SK-N-SH (cell line): ENCODE data around the genes MMD2 and CYTH3.

DNA sequence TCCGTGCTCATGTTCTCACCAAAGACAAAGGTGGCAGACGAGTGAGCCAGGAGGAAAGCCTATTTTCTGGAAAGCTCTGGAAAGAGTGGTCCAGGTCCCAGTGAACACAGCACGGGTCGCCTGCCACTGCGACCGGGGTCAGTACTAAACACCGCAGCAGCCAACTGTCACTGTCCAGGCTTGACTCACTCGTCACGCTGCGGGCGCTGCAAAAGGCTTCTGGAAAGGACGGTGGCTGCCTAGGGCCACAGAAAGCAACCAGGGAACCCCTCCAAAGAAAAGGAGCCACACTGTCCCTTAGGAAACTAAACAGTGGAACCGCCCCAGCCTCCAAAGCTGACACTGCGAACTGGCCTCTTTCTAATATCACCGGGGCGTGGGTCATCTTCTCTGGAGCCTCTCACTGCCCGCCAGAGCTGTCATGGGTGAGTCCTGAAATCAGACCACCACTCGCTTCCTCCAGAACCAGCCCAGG lies 4.0 kb downstream of the RADIL start:
- RRBS = no CpG with 5 or more reads among the region's 18 CpGs
CAGE:
- cytosol, long polyA plus RNA = no peak
- long polyA plus RNA = no peak
- nucleus, long polyA plus RNA = no peak

DNA sequence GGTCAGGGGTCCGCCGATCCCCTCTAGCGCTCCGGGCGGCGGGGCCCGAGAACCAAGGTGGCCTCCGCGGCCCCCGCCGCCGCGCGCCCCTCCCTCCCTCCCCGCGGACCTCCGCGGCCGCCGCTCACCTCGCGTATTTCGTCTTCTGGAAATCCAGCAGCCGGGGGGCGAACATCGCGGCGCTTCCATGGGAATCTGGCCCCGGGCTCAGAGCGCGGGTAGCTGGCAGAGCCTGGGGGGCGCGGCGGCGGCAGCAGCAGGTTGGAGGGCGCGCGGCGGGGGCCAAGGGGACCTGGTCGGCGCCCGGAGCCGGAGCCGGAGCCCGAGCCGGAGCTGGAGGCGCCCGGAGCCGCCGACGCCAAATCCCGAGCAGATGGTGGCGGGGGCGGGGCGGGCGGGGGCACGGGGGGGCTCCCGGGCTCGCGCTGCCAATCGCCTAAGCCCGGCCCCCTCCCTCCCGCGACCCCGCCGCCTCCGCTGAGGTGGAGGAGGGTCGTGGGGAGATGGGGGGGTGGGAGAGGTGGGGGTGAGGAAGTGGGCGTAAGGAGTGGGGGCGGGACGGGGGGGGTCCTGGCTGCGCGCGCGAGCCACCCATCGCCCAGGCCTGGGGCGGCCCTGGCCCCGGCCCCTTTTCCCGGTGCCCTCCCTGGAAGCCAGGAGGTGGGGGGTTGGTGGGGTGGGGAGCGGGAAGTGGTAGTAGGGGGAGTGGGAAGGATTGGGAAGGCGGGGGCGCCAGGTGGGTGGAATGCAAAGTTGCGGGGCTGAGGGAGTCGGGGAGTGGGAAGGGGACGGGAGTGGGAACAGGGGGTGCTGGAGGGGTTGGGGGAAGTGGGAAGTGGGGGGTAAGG lies at the start of gene MMD2:
TSS of gene MMD2 (minus strand) at position 345 of the 848 bp plus-strand sequence.
- RRBS = 2% methylated on average over 23 of the region's 85 CpGs
CAGE:
- cytosol, long polyA plus RNA = no peak
- long polyA plus RNA = no peak
- nucleus, long polyA plus RNA = no peak

DNA sequence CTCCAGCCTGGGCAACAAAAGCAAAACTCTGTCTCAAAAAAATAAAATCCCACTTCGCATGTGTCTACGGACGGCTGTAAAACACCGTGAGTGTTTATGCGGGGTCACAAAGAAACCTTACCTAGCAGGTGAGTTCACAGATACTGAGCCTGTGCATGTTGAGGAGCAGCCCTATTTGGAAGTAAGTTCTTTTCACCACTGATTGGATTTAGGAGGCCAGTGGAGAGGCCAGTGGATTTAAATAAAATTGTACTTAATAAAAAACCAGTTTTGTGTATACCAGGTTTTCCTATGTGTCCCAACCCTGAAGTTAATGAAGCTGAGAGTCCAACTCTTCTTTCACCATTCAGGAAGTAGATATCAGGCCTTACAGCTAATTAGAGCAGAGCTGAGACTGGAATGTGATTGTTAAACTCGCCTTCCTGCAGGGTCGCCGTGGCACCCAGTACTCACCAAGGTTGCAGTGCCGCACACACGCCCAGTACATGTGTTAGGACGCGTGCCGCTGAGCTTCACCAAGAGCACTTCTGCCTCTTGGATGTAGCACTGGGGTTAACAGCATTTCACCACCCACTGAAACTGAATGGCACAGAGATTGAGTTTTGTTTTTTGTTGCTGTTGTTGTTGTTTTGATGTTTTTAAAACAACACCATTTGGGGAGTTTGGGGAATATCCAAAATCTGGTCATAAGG lies 21.6 kb downstream of the WIPI2 start:
- RRBS = no CpG with 5 or more reads among the region's 13 CpGs
CAGE:
- cytosol, long polyA plus RNA = no peak
- long polyA plus RNA = no peak
- nucleus, long polyA plus RNA = no peak

- RRBS = no CpG with 5 or more reads among the region's 16 CpGs
CAGE:
- cytosol, long polyA plus RNA = no peak
- long polyA plus RNA = no peak
- nucleus, long polyA plus RNA = no peak
Measured at GRCh38 chr7:5231123-5231761, 41.2 kb downstream of the WIPI2 start.

DNA sequence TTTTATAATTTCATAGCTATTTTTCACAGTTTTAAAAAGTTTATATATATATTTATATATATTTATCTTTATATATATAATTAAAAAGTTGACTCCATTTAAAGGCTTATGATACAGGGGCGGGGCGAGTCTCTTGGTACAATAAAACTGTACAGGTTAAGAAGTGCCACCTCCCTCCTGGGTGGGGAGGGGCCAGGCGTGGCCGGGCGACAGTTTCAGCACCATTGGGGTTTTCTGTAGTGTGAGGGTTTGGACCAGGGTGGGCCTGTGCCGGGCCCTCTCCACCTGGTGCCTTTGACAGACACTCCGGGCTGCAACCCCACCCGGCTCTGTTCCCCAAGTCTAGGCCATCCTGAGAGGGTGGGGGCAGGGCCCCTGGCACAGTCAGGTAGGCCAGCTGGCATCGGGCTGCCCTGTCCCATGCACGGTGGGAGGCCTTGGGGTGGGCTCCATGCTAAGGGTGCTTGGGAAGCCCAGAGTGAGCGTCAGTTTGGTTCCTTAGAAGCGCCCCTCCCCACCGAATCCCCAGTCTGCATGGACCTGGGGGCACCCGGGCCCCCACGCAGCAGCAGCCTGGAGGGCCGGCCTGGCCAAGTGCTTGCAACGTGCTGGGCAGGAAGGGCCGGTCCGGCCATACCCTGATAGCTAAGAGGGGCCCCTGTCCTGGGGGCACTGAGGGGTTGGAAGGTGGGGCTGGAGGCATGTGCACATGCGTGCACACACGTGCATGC lies 24.6 kb downstream of the SLC29A4 start:
- RRBS = 100% methylated on average over 1 of the region's 21 CpGs
CAGE:
- cytosol, long polyA plus RNA = no peak
- long polyA plus RNA = no peak
- nucleus, long polyA plus RNA = no peak

DNA sequence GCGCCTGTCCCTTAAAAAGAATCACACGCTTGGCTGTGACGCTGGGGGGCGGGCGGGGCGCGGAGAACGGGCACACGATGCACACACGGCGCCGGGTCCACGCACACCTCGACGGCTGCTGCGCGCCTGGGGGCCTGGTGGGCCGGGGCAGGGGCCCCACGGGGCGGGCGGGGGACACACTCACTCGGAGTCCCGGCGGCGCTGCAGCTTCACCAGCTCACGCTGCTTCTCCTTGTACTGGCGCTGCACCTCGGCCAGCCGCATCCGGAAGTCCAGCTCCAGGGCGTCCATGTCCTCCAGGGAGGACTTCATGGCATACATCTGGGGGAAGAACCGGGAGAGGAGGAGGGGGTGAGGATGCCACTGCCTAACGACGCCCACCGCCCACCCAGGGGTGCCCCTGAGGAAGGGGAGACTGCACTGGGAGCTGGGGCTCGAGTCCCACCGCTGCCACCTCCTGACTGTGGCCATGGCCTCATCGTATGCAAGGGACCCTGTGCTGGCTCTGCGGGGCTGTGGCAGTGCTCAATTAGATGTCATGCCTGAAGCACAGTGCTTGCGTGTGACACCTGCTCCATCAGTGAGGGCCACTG lies 61.8 kb downstream of the TNRC18 start:
- RRBS = 97% methylated on average over 18 of the region's 40 CpGs
CAGE:
- cytosol, long polyA plus RNA = no peak
- long polyA plus RNA = no peak
- nucleus, long polyA plus RNA = no peak

DNA sequence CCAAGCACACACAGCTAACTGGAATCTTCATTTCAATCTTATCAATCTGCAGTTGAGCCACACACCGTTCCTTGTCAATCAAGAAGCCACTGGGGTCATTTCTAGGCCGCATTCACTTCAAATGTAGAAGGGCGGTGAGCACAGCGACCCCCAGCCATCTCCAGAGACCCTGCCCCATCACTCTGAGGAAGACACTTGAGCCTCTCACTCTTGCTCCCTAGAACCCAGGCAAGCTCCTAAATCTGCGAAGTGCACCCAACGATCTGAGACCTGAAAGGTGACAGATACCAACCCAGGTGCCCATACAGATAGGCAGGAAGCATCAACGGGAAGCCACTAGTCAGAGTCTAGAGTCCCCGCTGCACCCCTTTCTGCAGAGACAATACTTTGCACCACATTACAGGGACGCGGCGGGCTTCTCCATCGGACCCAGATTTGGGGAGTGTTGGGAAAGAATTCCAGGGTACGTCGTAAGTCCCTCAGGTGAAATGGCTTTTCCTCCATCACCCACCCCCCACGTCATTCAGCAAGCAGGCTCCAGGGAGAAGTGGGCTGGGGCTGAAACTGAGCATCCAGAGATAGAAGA lies 819 bp downstream of the FBXL18 start:
- RRBS = no CpG with 5 or more reads among the region's 15 CpGs
CAGE:
- cytosol, long polyA plus RNA = no peak
- long polyA plus RNA = no peak
- nucleus, long polyA plus RNA = no peak

DNA sequence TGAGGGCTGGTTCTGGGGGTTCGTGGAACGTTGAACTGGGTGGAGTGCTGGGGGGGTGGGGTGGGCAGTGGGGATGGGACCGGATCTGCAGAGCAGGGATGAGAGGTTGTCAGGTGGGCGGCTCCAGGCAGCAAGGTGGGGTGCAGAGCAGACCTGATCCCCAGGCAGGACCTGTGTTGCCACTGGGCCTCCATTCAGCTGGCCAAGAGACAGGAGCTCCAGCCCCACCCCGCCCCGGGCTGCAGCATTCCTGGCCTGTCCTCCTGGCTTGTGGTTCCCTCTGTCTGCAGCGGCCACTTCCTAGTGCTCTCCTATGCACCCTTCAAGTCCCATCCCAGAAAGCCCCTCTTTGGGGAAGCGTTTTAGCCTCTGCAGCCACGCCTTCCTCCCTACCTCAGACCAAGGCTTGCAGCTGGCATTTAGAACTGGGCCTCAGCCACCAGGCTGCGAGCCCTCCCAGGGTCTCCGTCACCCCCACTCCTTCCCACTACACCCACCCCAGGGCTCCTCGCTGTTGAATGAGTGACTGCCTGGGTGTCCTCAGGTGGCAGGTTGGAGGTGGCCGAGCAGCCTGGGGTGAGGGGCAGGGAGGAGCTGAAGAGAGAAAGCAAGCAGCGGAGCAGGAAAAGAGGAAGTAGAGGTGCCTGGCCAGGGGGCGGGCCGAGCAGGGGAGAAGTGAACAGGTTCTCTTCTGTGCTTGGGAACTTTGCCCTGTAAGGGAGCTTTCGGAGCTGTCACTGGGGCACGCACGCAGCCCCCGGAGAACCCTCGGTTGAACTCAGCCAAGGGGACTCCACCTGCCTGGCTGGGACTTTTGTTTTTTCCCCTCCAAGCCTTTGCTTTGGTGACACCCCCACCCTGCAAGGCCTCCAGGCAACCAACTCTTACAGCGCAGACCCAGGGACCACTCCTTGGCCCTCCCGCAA lies 2.3 kb upstream of the ACTB start:
- RRBS = no CpG with 5 or more reads among the region's 23 CpGs
CAGE:
- cytosol, long polyA plus RNA = no peak
- long polyA plus RNA = no peak
- nucleus, long polyA plus RNA = no peak

DNA sequence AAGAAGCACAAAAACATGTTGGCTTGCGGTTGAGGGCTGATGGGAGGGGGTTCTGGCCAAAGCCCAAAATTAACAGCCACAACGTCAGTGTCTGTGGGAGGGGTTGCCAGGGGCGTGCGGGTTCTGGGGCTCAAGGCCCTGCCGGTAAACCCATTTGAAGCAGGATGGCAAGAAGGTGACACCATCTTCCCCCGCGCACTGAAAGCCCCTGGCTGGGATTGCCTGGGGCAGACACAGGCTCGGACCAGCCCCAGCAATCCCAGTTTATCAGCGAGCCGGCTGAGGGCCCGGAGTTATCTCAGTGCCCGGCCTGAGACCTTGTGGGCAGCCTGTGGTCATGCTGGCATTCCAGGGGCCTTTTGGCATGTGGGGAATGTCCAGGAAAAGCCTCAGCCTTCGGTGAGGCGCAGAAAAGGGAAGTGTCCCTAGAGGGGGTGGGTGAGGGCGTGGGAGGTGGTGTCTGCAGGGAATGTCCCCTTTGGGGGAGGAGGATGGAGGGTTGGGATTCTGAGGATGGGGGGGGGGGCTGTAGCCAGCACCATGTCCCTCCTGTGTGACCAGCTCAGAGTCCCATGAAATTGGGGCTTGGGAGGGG lies 1.2 kb upstream of the FSCN1 start:
- RRBS = no CpG with 5 or more reads among the region's 15 CpGs
CAGE:
- cytosol, long polyA plus RNA = no peak
- long polyA plus RNA = no peak
- nucleus, long polyA plus RNA = no peak

GRCh38 chr7:5595546-5596884 lies 3.4 kb downstream of the FSCN1 start:
- RRBS = 2% methylated on average over 4 of the region's 33 CpGs
CAGE:
- cytosol, long polyA plus RNA = no peak
- long polyA plus RNA = no peak
- nucleus, long polyA plus RNA = no peak

- RRBS = no CpG with 5 or more reads among the region's 3 CpGs
CAGE:
- cytosol, long polyA plus RNA = no peak
- long polyA plus RNA = no peak
- nucleus, long polyA plus RNA = no peak
Measured at GRCh38 chr7:6045839-6046265, 13.1 kb downstream of the EIF2AK1 start.

DNA sequence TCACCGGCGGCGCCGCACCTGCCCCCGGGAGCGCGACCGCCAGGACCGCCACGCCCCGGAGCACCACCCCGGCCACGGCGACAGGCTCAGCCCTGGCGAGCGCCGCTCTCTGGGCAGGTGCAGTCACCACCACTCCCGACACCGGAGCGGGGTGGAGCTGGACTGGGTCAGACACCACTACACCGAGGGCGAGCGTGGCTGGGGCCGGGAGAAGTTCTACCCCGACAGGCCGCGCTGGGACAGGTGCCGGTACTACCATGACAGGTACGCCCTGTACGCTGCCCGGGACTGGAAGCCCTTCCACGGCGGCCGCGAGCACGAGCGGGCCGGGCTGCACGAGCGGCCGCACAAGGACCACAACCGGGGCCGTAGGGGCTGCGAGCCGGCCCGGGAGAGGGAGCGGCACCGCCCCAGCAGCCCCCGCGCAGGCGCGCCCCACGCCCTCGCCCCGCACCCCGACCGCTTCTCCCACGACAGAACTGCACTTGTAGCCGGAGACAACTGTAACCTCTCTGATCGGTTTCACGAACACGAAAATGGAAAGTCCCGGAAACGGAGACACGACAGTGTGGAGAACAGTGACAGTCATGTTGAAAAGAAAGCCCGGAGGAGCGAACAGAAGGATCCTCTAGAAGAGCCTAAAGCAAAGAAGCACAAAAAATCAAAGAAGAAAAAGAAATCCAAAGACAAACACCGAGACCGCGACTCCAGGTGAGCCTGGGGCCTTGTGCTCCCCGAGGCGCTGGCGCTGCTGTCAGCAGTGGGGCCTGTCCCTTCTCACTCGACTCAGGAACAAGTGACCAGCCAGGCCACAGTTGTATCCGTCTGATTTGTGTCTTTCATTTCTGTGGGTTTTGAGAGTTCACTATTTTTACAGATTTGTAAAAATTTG lies 50.0 kb downstream of the USP42 start:
- RRBS = 98% methylated on average over 37 of the region's 75 CpGs
CAGE:
- cytosol, long polyA plus RNA = no peak
- long polyA plus RNA = no peak
- nucleus, long polyA plus RNA = start-site peak on the plus strand centred at position 609 of the sequence, 88 bp wide, 30 and 80 reads in 2 replicates

GRCh38 chr7:6156382-6157108 lies 51.8 kb downstream of the USP42 start:
- RRBS = no CpG with 5 or more reads among the region's 18 CpGs
CAGE:
- cytosol, long polyA plus RNA = no peak
- long polyA plus RNA = no peak
- nucleus, long polyA plus RNA = start-site peak on the plus strand at chr7:6156891-6157055, 33 and 86 reads in 2 replicates

GRCh38 chr7:6272234-6272959 lies at the start of gene CYTH3:
Gene CYTH3, minus strand, starts transcription at chr7:6272624.
- RRBS = 2% methylated on average over 48 of the region's 93 CpGs
CAGE:
- cytosol, long polyA plus RNA = start-site peak on the minus strand at chr7:6272479-6272543, 5 and 28 reads in 2 replicates
- long polyA plus RNA = no peak
- nucleus, long polyA plus RNA = no peak

DNA sequence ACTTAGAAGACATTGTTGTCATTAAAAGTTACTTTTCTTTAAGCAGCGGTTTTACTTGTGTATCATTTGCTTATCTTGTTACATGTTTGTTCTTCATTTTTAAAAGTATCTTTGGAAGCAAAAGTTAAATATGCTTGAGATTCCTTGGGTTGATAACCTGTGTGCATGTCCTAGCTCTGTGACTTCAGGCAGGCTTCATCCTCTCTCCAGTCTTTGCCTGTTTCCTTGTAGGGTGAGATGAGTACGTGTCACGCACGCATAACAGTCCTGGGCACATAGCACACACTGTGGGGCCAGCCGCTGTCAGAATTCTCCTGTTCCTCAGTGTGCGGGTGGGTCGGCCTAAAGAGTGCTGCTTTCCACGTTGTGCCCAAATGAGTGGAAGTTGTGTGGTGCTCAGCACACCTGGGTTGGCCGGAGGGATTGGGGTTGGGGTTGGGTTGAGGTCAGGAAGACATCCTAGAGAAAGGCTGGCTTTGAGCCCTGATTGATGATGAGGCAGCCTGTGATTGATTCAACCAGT lies 18.4 kb downstream of the RAC1 start:
- RRBS = no CpG with 5 or more reads among the region's 9 CpGs
CAGE:
- cytosol, long polyA plus RNA = no peak
- long polyA plus RNA = no peak
- nucleus, long polyA plus RNA = no peak

DNA sequence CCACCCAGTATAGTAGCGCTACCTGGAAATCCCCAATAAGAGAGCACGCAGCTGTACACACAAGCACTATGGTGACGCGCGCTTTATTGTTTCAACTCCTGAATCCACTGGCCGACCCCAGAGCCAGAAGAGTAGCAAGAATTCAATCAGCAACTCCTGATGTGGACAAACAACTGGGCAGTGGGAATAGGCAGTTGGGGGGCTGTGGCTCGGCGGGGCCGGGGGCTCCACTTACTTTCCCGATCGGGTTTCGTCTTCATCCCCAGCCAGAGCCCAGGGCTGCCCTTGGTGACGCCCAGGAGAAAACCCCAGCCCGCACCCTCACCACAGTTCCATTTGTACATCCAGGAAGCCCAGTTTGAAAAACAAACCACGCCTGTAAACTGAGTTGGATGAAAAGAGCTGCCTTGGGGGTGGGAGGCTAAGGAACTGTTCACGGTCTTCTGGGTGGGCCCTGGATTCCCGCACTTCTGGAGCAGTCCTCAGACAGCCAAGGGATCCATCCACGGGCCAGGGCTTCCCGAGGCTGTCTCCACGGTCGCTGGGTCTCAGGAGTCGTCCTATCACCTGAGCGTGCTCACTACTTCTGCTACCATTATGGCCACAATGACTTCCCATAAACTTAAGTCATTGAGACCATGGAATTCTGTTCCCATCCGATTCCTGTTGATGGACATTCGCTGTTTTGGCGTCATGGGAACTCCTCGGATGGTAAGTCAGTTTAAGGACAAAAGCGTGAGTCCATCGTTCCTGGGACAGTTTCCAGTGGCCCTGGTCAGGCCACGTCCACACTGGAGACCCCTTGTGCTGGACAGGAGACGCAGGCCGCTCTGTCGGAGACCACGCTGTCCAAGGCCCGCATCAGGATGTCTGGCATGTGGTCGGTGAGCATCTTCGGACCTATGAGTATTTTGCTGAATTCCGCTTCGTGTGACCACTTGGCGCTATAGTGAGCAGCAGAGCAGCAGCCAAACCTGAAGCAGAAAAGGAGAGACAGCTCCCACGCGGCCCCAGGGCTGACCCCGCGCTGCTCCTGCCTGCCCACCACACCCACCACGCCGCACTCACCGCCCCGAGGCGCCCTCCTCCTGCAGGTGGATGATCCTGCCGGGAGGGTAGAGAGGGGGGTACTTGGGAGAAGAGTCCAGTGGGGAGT lies 35.1 kb downstream of the RAC1 start:
- RRBS = 78% methylated on average over 1 of the region's 50 CpGs
CAGE:
- cytosol, long polyA plus RNA = no peak
- long polyA plus RNA = no peak
- nucleus, long polyA plus RNA = no peak

DNA sequence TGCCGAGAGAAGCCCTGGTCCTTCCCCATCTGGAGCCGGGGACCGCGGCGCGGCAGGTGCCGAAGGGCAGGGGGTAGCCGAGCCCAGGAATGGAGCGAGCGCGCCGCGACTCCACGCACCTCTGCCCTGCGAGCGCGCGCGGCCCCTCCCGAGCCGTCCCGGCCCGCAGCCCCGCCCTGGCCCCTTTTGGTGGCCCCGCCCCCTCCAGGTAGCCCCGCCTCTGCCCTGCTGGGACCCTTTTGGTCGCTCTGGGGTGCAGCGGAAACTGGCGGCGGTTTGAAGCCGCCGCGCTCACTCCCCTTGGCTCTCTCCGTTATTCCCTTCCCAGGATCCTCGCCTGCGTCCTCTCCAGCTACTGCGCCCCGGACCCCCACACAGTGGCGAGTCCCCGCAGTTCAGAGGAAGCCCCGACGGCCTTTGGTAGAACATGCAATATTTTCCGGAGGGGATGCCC lies 20.2 kb downstream of the GRID2IP start:
- RRBS = 5% methylated on average over 8 of the region's 43 CpGs
CAGE:
- cytosol, long polyA plus RNA = no peak
- long polyA plus RNA = no peak
- nucleus, long polyA plus RNA = no peak

GRCh38 chr7:6697182-6697977 lies 9.4 kb downstream of the ZNF12 start:
- RRBS = no CpG with 5 or more reads among the region's 10 CpGs
CAGE:
- cytosol, long polyA plus RNA = no peak
- long polyA plus RNA = no peak
- nucleus, long polyA plus RNA = no peak

DNA sequence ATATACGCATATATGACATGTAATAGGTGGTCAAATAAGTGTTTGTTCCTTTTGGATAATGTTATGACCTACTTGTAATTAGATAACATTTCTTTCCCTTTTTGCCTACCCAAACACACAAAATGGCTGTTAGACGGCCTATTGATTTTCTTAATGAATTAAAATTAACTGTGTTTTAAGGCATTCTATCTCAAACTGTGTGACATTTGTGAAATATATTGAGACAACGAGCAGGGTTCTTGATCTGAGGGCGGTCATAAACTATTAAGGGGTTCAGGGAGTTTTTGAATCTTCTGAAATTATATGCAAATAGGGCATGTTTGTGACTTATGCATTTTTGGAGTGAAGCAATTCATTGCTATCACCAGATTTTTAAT lies 23.6 kb upstream of the C1GALT1 start:
- RRBS = no CpG with 5 or more reads among the region's 4 CpGs
CAGE:
- cytosol, long polyA plus RNA = no peak
- long polyA plus RNA = no peak
- nucleus, long polyA plus RNA = no peak

DNA sequence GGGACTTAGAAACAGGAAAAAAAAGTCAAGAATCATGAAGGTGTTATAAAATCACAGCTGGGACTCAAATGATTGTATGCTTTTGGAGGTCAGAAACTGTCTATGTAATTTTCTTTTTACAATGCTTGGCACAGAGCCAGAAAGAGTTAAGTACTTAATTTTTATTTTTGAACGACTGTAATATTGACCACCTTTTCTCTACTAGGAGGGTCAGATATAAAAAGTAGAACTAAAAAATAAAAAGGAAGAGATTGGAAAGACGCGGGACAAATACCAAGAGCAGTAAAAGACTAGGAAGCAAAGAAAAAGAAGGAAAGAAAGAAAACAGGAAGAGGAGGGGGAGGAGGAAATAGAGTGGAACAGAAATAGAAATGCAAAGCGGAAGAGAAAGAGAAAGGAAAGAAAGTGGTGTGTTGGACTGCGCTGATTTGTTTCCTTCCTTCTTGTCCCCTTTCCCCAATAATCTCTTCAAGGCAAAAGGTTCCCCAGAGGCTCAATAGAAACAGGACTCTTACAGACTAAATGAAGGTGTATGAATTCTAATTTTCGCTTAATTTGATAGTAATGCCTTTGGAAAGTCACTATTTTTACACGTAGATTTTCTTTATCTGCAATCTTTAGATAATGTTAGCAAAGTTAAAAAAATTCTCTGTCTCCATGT lies 23.1 kb upstream of the C1GALT1 start:
- RRBS = no CpG with 5 or more reads among the region's 7 CpGs
CAGE:
- cytosol, long polyA plus RNA = no peak
- long polyA plus RNA = no peak
- nucleus, long polyA plus RNA = no peak